Heart right ventricle (tissue), 2 donors: ENCODE results near the gene SMARCA1.

DNA sequence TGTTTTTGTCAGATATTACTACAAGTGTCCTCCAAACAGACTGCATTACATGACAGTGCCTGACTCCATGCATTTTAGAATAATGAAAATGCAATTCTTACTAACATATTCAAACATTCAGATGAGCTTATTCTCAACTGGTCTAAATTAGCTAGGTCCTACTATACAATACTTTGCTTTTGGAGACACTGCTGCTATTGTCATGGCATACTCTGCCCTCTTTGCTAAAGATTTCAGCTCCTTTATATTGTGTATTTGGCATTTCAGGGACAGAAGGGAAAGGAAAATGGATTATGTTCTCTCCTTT lies 385.5 kb upstream of the TEX13C start:
- PRO-cap, 2 experiments, result peak in 1 of 2 experiments; most common plus-strand start position 178 of the sequence (in 1)

GRCh38 chrX:125203101-125203481 lies 116.6 kb upstream of the TEX13C start:
- PRO-cap, 2 experiments, result no peak in any of the 2 experiments

DNA sequence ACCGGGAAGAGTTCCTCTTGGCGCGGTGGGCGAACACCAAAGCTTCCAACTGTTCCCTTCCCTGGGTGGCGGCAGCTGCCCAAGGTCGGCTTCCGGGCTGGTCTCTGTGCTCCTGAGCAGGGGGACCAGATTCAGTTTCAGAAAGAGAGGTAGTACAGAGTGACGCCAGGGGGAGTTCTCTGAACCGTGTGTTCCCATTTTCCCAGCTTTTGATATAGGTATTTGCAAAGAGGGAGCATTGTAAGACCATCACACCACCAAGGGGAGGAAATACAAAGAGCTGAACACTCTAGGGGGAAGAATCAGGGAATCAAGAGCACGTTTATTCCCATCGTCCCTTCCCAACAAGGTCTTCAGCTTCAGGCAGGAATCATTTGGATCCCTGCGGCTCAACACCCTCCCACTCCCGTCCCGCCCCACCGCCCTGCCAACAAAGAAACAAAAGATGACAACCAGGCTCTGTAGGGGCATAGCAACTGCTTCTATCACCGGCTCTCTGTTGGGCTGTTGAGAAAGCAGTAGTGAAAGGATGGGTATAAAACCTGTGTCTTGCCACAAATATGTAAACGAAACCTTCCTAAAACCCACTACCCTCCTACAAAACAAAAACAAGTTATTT lies 113.5 kb upstream of the TEX13C start:
- PRO-cap, 2 experiments, result no peak in any of the 2 experiments

GRCh38 chrX:129522077-129522636 lies 1.1 kb downstream of the SMARCA1 start:
- PRO-cap, 2 experiments, result no peak in any of the 2 experiments

DNA sequence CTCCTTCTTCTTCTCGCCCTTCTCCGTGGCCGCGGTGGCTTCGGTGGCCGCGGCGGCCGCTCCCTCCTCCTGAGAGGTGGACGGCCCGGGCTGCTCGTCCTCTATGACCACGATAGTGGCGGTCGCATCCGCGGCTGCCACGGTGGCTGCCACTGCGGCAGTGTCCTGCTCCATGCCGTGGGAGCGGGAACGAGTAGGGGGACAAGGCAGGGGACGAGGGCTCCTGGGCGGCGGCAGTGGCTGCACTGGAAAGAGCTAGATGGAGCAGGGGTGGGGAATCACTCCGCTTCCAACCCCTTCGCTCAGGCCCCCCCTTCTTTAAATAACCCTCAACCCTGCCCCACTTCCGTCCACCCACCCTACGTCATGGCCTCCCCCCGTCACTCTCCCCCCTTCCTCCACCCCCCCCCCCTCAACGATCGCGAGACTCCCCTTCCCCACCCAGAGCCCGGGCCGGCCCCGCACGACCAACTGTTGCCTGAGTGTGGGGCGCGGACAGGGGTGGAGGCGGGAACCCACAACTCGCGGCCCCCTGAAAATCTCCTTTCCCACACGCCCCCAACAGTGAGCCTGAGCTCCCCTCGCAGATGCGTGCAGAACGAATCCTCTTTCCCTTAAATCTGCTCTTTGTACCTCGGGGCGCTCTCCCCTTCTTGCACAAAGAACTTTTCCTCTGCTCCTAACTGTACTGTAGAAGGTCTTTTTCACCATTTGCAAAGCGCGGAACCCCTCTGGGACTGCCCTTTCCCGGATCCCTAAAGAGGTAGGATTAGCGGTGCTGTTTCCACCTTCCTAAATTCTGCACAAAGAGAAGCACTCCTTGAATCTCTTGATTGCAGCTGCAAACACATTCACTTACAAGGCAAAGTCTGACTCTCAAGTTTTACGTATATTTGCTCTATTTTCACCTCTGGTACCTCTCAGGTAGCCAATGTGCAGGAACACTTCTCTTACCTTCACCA lies at the start of gene SMARCA1:
TSS of gene SMARCA1 (minus strand) at position 294 of the 962 bp plus-strand sequence.
- PRO-cap, 2 experiments, result peak in 2 of 2 experiments; most common plus-strand start position 444 of the sequence (in 1); most common minus-strand start position 247 of the sequence (in 1)

DNA sequence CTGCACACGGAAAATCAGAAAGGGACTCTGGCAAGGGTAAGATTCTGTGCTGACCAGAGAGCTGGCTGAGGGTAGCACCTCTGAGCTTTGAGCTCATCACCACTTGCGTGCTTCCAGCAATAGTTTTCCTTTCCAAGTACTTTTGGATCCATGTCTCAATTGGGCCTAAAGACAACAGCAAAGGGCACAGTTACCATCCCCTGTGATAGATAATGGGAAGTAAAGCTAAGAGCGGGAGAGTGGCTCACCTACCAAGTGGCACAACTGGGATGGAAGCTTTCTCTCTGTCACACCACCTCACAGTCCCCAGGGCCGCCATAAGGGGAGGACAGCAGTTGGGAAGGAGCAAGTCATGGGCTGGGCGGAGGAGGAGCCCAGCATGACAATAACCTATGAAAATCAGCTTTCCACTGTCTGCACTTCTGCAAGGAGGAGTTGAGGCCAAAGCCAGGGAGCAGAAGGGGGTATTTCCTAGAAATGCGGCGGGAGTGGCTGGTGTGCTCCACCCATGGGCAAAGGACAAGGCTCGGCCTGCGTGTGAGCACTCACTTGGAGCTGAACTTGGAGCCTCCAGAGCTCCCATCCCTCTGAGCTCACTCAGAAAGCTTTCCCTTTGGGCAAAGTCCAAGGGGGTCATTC lies 18.7 kb downstream of the APLN start:
- PRO-cap, 2 experiments, result no peak in any of the 2 experiments

DNA sequence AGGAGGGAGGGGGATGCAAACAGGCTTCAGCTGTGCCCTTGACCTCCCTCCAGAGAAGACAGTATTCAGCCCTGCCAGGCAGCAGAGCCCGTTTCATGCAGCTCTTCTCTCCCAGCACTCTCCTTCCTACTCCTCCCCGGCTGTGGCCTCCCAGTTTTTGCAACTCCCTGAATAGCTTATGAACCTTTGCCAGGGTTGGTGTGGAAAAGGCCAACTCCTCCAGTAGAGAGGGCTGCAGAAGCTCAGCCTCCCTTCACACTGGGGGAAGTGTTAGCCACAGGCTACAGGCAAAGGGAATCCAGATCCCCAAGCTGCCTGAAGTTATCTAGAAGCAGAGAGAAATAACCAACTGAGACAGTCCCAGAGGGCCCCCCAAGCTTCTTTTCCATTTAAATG lies 31.7 kb upstream of the APLN start:
- PRO-cap, 2 experiments, result peak in 2 of 2 experiments; most common plus-strand start position 256 of the sequence (in 1); most common minus-strand start position 128 of the sequence (in 2)

DNA sequence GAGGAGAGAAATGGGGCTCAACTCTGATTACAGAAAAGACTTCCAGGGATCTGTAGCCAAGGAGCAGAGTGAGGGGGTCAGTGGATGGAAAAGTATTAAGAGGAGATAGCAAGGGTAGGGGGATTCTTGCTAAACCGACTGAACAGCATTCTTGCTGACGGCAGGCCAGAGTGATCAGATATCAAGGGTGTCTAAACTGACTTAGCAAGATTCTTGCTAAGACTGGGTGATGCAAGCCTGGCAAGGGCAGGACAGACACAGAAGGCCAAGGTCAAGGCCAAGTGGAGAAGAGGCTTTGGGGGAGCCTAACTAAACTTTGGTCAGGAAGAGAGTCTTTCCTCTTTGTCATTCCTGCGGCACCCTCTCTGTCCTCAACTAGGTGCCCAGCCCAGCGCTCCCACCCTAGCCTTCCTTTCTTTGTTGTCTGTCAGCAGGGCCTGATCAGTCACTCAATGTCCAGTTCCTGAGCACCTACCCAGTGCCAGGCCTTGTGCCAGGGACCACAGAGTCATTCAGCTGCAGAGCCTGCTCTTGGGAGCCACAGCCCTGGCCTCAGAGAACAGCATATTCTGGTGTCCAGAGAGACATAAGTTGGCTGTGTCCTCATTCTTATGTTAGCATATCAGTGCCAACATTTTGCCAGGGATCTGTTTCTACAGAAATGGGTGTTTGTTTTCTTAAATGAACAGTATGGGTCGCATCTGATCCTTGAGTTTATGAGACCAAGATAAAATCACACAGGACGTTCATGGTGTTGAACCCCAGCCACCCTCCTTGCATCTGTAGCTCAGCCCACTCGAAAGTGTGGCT lies 965 bp downstream of the XPNPEP2 start:
- PRO-cap, 2 experiments, result no peak in any of the 2 experiments

DNA sequence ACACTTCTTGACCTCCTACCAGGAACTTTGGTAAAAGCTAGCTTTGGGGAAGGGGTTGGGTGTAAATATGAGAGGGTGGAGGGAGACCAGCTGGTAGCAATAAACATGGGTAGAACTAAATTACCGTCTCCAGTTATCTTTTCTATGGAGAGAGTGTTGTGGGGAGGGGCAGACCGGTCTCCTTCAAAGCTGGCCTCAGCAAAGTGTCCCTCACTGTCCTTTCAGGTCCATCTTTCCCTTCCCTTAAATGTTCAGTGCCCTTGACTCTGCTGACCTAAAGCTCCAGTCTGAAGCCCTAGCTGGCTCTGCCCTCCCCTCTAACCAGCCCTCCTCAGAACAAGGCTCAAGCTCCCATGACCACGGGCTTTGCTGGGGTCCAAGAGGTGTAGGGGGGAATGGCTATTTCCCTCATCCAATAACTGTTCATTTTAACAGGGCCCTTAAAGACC lies 15.4 kb downstream of the SASH3 start:
- PRO-cap, 2 experiments, result no peak in any of the 2 experiments

- PRO-cap, 2 experiments, result no peak in any of the 2 experiments
These were observed 17.6 kb downstream of the SASH3 start for GRCh38 chrX:129797307-129797695.

DNA sequence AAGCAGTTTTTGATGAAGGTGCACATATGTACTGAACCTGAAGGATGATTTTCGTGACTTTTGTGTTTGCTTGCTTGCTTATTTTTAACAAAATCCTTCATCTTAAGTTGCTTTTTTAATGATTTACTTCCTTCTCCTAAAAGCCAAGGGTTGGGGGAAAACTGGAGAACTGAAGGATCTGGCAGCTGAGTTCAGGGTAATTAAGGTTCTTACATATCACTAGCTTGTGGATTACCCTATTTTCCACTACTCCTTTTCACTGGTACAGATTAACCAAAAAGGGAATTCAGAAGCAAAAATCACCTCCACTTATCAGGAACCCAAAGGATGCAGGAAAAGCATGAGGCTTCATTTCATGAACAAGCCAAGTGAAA lies 12.8 kb downstream of the ZDHHC9 start:
- PRO-cap, 2 experiments, result no peak in any of the 2 experiments

- PRO-cap, 2 experiments, result no peak in any of the 2 experiments
These were observed 15.1 kb downstream of the UTP14A start for GRCh38 chrX:129921111-129921508.

DNA sequence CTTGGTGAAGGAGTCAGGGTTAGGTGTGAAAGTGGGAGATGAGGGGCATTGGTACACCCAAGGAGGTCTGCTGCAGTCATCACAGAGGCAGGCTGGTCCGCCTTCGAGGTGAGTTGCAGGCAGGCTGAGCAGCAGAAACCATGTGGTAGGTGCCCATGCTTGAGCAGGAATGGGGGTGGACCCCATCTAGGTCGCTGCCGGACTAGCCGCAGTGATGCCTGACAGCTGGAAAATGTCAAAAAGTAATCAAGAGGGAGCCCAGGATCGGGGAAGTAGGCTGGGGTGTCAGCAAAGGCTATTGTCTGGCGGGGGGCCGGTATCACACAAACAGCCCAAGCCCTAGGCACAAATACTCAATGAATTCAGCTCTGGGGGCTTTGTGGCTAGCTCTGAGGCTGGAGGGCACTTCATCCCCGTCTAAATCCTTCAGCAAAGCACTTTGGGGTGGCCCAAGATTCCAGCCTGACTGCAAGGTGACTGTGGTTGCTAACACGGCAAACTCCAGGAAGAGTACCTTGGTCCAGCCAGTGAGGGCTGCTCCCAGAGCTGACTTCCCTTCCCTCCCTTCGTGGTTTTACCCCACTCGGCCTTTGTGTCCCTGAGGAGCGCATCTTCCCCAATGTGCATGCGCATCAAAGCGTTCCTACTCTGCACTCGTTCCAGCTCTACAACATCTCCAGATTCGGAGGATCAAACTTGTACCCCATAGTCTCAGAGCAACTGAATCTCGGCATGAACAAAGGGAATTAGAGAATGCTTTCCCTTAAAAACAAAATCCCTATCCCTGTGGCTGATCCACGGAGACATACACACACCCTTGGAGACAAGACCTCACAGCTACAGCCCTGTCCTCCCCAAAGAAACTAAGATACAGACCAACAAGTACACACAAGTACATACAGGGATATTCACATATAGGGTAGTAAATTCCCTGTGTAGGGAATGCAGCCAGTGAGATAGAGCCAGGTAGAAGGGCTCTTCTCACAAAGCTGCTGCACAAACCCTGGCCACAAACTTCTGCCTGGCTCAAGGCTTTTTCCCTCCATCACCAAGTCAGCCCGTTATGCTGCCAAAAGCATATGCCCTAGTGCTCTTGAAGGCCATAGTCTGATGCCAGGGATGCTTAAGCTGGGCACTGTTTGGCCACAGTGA lies 44.5 kb downstream of the ELF4 start:
- PRO-cap, 2 experiments, result no peak in any of the 2 experiments

- PRO-cap, 2 experiments, result no peak in any of the 2 experiments
These were observed 56.1 kb upstream of the ENOX2 start for GRCh38 chrX:130959111-130959589.

DNA sequence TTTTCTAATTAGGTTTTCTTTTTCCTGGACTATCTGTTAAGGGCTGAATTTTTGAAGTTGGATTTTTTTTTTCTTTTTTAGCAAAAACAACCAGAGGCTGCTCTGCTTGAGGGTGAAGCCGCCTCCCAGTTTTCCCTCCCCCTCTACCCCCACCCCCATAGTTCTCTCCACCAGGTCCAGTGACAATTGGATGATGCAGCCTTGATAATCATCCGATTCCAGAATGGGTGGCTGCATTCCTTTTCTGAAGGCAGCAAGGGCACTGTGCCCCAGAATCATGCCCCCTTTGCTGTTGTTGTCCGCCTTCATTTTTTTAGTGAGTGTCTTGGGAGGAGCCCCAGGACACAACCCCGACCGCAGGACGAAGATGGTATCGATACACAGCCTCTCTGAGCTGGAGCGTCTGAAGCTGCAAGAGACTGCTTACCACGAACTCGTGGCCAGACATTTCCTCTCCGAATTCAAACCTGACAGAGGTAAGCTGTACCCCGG lies 23.3 kb downstream of the ARHGAP36 start:
- PRO-cap, 2 experiments, result no peak in any of the 2 experiments

DNA sequence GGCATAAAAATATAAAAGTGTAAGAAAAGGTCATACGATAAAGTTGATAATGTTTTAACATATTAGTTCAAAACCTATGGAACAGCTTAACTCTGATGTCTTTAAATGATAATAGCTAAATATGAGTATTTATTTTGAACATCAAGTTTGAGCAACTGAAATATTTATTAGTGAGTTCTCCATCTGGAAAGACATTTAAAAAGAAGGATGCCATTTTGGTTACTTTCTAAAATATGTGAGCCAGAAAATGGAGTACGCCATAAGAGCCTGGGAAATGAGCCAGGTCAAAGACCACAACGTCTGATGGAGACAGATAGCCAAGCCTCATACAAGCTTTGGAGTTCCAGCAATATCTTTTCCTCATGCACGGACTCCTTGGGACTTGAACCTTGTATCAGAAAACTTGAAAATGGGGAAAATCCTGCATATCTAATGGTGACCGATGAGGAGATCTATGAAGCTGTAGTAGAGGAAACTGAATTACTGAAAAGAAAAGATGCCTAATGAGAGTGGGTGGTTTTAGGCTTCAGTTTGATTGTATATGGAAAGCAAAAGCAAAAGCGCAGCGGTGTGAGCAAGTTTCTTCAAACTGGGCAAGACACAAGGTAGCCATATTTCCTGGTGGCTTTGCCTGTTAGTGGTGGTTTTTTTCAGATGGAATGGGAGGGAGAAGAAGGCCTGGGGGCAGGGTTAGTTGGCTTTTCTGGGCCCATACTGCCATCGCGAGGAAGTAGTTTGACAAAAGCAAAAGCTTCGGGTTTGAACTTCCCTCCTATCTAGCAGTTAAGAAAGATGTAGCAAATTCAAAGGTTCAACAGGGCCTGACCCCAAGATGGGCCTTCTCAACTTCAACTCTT lies 210.2 kb upstream of the STK26 start:
- PRO-cap, 2 experiments, result no peak in any of the 2 experiments

- PRO-cap, 2 experiments, result no peak in any of the 2 experiments
These were observed 192.1 kb upstream of the STK26 start for GRCh38 chrX:131831045-131831441.

DNA sequence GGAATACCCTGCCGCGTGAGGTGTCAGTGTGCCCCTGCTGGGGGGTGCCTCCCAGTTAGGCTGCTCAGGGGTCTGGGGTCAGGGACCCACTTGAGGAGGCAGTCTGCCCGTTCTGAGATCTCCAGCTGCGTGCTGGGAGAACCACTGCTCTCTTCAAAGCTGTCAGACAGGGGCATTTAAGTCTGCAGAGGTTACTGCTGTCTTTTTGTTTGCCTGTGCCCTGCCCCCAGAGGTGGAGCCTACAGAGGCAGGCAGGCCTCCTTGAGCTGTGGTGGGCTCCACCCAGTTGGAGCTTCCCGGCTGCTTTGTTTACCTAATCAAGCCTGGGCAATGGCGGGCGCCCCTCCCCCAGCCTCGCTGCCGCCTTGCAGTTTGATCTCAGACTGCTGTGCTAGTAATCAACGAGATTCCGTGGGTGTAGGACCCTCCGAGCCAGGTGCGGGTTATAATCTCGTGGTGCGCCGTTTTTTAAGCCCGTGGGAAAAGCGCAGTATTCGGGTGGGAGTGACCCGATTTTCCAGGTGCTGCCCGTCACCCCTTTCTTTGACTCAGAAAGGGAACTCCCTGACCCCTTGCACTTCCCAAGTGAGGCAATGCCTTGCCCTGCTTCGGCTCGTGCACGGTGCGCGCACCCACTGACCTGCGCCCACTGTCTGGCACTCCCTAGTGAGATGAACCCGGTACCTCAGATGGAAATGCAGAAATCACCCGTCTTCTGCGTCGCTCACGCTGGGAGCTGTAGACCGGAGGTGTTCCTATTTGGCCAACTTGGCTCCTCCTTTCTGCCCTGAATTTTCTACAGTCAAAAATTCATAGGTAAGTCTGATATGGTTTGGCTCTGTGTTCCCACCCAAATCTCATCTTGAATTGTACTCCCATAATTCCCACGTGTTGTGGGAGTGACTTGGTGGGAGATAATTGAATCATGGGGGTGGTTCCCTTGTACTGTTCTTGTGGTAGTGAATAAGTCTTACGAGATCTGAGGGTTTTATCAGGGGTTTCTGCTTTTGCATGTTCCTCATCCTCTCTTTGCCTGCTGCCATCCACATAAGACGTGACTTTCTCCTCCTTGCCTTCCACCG lies 33.9 kb upstream of the FRMD7 start:
- PRO-cap, 2 experiments, result no peak in any of the 2 experiments

DNA sequence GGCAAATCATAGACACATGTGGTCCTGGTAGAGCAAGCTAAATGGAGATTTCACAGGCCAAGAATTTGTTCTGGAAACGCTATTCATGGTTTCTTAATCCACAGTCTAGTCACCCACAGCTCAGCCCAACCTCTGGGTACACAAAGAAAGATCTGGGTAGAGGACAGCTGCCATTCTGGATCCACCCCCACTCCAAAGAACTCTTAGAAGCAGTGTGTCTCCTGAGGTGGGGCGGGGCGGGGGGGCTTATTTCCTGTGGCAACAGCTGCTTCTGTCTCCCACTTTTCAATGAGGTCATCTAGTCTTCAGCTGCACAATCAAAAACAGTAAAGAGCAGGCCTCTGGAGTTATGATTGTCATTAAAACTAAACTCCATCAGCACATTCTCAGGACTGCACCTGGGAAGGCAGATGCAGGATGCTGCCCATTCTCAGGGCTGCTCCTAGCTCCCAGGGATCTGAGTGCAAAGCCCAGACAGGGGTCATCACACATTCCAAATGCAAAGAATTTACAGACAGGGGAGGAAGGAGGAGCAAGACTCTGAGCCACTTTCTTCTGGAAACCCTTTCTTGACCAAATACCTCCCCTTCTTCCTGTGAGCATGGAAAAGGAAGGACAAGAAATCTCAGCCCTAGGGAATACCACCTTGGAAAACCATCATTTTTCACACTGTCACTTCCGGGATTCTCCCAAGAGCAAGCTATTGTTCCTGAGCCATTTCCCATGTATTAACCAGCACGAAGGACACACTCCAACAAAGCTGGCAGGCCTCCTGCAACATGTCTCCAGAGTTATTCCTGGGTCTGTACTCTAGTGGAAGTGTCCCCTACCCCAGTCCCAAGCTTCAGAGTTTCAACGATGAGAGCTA lies 207.2 kb downstream of the HS6ST2 start:
- PRO-cap, 2 experiments, result no peak in any of the 2 experiments

GRCh38 chrX:132956944-132957666 lies 1.3 kb downstream of the HS6ST2 start:
- PRO-cap, 2 experiments, result no peak in any of the 2 experiments